Left lung (tissue), 1 donor: Measurements from ENCODE around the genes SFTPA1 and PRXL2A.

DNA sequence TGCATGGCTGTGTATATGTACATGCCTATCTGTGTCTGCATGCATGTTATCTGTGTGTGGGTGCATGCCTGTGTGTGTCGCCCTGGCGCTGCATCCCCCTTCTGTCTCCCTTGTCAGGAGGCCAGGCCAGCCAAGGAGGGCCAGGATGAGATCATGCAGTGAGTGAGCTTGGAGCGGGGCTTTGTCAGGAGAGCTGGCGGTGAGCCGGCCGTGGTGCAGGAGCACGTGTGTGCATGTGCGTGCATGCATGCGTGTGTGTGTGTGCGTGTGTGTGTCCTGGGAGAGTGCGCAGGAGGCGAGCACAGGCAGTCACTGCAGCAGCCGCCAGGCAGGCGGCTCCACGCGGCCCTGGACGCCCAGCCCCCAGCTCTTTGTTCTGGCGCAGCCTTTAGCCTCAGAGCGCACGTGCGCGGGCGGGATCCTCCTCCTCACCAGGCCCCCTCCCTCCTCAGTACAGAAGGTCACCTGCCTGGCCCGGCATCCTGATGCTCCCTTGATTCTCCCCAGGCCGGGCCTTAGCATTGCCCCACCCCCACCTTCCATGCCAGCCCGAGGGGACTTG lies 126.2 kb upstream of the PPIF start:
- PRO-cap = no peak

- PRO-cap = bidirectional peak, plus-strand start at chr10:79230600, minus-strand start at chr10:79230312
Measured at GRCh38 chr10:79230115-79231207, 116.8 kb upstream of the PPIF start.

- PRO-cap = no peak
Measured at GRCh38 chr10:79246598-79247468, 100.4 kb upstream of the PPIF start.

DNA sequence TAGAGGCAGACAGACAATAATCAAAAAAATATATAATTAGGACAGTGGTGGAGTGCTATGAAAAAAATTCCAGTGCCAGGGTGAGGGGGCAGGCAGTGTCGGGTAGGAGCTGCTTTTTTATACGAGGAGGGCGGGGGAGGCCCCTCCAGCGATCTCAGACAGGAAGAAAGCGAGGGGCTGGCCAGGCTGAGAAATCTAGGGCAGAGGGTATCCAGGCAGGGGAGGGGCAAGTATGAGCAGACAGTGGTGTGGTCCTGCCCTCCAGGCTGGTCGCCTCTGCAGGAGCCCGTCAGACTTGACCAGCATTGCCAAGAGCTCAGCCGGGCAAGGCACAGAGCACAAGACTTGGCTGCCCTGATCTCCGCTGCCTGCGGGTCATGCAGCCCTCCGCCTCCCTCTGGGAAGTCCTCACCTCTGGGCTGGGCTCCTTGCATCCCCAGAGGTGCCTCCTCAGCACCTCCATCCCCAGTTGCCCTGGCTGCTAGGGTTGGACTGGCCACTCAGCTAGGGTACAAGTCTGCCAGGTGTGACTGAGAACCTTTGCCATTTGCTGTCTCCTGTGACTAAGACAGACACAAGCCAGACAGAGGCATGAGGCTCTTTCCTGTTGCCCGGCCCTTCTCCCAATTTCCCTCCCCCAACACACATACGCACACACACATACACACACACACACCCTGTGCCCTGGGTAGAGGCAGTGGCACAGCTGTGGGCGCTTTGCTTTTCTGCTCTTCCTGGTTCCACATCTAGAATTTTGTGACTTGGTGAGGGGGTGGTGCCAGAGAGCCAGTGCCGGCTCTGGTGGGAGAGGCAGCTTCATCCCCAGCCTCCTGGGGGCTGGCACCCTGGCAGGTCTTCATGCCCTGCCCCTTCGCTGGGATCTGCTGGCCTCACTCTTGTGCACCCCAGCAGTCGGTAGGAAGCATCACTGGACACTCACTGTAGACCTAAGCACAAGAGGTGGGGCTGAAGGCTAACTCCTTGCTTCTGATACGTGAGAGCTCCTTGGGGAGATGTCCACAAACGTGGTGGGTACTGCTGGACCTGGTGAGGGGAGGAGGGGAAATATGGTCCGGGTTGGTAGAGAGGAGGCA lies 59.0 kb upstream of the PPIF start:
- PRO-cap = no peak

DNA sequence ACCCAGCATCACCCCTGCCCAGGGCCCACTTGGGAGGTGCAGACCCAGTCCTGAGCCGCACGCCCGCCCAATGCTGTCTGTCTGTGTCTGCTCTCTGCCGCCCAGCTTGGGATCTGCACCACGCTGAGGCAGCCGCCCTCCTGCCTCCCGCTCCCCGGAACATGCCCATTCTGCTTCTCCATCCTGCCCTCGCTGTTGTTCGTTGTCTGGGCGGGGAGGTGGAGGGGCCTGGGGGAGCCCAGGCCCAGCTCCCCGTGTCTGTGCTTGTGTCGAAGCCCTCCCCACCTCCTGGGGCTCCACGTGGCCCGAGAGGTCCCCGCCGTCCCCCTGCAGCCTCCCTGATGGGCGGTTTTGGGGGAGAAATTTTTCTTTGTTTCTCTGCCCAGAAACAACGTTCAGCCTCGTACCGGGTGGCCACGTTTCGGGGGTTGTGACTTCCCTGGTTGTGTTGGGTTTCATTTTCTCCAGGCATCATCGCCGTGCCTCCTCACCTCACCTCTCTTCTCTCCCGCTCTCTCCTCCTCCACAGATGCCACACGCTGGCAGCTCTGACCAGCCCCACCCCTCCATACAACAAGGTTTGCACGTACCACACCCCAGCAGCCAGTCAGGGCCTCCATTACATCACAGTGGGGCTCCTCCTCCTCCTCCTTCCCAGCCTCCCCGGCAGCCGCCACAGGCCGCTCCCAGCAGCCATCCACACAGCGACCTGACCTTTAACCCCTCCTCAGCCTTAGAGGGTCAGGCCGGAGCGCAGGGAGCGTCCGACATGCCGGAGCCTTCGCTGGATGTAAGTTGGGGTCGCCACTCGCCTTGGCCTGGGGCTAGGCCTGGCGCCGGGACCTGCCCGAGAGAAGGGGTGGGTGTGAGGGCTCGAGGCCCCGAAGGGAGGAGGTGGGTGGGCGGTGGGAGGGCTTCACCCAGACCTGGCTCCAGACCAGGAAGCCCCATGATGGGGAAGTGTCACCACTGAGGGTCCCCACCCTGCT lies 36.6 kb upstream of the PPIF start:
- PRO-cap = no peak

- PRO-cap = no peak
Measured at GRCh38 chr10:79384228-79385113, 37.2 kb downstream of the PPIF start.

DNA sequence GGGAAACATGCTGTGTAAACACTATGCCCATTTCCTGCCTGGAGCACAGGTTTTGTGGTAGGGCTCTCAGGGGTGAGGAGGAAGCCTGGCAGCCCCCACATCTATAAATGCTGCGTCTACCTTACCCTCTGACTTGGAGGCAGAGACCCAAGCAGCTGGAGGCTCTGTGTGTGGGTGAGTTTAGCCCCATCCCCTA lies at the start of gene SFTPA1:
Gene SFTPA1, plus strand, starts transcription at position 131 of the 196 bp plus-strand sequence.
- PRO-cap = bidirectional peak, plus-strand start at position 131 of the sequence, minus-strand start outside the sequence

DNA sequence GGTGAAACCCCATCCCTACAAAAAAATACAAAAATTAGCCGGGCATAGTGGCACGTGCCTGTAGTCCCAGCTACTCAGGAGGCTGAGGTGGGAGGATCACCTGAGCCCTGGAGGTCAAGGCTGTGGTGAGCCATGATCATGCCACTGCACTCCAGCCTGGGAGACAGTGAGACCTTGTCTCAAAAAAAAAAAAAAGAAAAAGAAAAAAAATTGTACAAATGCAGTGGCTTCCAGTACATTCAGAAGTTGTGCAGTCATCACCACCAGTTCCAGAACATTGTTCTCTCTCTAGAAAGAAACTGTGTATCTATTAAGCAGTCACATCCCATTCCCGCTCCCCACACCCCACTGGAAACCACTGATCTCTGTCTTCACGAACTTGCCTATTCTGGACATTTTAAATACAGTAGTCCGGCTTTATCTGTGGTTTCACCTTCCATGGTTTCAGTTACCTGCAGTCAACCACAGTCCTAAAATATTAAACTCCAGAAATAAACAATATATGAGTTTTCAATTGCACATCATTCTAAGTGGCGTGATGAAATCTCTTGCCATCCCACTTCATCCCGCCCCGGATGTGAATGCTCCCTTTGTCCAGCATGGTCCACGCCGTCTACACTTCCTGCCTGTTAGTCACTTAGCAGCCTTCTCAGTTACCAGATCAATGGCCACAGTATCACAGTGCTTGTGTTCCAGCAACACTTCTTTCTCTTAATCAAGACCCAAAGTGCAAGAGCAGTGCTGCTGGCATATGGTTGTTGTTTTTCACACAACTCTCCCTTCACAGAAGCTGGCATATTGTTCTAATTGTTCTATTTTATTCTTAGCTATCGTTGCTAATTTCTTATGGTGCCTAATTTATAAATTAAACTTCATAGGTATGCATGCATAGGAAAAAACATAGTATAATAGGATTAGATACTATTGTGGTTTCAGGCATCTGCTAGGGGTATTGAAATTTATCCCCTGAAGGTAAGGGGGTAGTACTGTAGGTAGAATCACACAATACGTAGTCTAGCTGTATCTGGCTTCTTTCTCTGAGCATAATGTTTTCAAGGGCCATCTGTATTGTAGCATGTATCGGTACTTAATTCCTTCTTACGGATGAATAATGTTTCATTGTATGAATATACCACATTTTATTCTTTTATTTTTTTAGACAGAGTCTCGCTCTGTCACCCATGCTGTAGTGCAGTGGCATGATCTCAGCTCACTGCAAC lies 13.4 kb downstream of the PLAC9 start:
- PRO-cap = unidirectional peak, minus-strand start at position 1,032 of the sequence

- PRO-cap = no peak
Measured at GRCh38 chr10:80157122-80158231, 24.9 kb downstream of the PLAC9 start.

GRCh38 chr10:80159559-80160304 lies 27.2 kb downstream of the PLAC9 start:
- PRO-cap = no peak

- PRO-cap = no peak
Measured at GRCh38 chr10:80168821-80169572, 36.3 kb downstream of the ANXA11 start.

DNA sequence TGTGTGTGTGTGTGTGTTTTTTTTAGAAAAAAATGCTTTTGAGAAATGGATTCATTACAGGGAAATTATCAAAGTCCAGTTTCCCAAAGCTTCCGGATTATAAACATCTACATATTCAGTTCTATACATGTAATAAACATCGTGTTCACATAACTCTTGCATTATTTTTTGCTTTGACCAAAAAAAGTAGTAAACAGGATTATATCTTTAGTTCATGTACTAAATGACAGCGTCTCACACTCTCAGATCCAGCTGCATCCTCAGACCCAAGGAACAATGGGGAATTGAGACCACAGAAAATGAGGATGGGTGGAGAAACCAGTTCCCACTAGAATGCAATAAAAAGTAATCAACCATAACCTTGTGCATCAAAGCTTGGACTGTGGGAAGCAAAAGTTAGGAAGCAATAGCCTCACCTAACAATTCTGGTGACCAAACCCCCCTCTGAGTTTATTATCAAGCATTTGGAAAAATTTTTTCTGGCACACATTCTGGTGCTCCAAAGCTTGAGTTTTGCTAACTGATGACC lies 904 bp upstream of the MAT1A start:
- PRO-cap = no peak

DNA sequence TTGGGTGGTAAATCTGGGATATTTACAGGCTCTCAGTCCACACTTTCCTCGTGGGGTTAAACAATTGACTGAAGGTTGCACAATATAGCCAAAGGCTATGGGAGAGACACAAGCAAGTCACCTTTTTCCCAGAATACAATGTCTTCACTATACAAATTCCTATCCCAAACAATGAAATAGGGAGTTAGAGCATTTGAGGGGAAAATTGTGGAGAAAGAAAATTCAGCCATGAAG lies 32.7 kb upstream of the MAT1A start:
- PRO-cap = no peak

DNA sequence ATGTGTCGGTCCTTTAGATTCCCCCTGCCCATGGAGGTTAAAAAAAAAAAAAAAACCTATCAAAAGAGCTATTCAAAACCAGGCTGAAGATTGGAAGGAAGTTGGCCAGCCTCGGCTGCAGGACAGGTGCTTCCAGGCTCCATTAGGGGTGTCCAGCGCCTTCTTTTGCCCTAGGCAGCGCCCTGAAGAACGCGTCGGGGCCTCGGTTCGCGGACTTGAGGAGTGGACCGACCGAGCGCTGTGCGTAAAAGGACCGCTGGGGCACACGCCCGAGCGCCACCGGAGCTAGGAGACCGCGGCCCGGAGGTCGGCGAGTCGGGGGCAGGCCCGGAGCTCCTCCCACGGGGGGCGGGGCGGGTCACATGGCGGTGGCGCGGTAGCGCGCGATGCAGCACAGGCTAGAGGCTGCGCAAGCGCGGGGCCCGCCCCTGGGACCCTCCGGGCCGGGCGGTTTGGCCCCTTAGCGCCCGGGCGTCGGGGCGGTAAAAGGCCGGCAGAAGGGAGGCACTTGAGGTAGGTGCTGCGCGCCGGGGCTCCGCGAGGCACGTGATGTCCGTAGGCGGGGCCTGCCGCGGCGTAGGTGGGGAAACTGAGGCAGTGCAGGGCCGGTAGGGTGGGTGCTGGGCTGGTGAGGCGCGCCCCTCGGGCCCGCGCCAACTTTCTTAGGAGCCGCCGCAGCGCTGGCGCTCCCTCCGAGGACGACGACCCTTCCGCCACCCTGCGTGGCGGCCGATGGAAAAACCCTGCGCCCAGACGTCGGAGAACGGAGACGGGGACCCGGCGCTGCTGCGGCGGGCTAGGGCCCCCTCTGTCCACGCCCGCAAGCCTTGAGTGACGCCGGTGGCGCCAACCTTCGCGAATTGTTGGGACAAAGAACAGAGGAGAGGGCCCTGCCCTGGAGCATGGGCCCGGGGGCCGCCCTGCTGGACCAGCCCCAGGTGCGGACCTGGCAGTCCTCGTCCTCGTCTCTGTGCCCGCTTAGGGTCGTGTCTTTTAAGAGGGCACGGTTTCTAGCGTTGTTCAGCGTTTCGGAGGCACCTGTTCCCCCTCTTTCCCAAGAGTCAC lies at the start of gene PRXL2A:
Gene PRXL2A, plus strand, starts transcription at position 421 of the 1,065 bp plus-strand sequence.
- PRO-cap = bidirectional peak, plus-strand start at position 401 of the sequence, minus-strand start at position 267 of the sequence; unidirectional peak, minus-strand start at position 970 of the sequence

- PRO-cap = no peak
Measured at GRCh38 chr10:80462731-80463875, 9.0 kb downstream of the TSPAN14 start.

- PRO-cap = no peak
Measured at GRCh38 chr10:80517154-80518113, 20.3 kb upstream of the SH2D4B start.

DNA sequence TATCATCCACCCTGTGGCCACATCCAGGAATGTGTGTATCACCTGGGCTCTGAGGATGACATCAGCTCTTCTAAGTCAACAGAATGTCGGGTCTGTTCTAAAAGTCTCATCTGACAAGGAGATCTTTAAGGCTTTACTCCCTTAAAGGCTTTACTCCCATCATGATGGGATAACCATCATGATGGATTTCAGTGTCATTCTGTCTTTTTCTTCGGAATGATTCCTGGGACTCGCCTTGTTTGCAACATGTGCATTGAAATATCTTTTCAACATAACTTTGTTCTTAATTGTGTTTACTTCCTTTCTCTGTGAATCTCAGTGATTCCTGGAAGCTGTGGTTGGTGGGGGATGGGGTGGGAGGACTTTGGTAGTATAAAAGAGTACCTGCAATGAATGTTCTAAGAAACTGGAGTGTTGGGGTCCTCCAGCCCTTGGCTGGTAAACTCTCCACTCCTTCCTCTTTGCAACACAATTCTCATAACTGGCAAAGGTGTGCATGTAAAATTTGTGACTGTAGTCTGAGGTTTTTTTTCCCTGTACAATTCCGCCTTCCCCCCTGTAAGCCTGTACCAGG lies 11.5 kb upstream of the SH2D4B start:
- PRO-cap = no peak

- PRO-cap = no peak
Measured at GRCh38 chr10:80540077-80540943, 2.6 kb downstream of the SH2D4B start.

DNA sequence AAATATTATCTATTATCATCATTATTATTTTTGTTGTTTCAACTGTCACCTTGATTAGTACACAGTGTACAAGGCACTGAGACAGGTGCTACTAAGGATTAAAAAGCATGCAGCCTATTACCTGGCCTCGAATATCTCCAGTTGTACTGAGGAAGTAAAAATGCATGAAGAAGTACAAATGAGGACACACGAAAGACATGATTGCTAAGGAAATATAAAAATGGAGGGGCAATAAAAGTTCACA lies 869.8 kb downstream of the NRG3 start:
- PRO-cap = no peak

GRCh38 chr10:83545748-83546338 lies 593.5 kb upstream of the GHITM start:
- PRO-cap = no peak